BJ (cell line): Measurements from ENCODE around the genes CYP19A1, TMOD2 and DNAAF4.

- CAGE, long polyA plus RNA: no peak
- RRBS: no CpG with 5 or more reads among the region's 16 CpGs
Measured at GRCh38 chr15:51077120-51077562, 17.6 kb downstream of the TNFAIP8L3 start.

DNA sequence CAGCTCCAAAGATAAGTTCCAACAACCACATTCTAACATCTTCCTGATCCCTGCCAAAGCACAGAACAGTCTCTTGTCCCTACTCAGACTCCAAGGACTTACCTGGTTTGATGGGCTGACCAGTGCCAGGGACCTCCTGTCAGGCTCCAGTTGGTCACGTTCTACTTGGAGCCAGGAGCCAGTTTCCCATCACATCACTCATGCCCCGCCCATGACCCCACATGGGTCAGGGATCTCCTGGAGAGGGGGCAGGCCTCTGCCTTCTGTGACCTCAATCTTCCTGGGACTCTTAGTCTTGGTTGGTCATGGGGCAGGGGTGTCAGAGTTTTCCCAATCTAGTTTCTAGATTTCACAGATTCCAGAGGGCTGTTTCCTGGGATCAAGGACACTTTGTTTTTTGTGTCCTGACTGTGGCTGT is 20.1 kb downstream of the CYP19A1 start:
- CAGE, long polyA plus RNA: no peak
- RRBS: no CpG with 5 or more reads among the region's 2 CpGs

GRCh38 chr15:51338497-51338938 is at the start of gene CYP19A1:
TSS of gene CYP19A1 (minus strand) at chr15:51338596.
- CAGE, long polyA plus RNA: no peak
- RRBS: no CpG with 5 or more reads among the region's 5 CpGs

DNA sequence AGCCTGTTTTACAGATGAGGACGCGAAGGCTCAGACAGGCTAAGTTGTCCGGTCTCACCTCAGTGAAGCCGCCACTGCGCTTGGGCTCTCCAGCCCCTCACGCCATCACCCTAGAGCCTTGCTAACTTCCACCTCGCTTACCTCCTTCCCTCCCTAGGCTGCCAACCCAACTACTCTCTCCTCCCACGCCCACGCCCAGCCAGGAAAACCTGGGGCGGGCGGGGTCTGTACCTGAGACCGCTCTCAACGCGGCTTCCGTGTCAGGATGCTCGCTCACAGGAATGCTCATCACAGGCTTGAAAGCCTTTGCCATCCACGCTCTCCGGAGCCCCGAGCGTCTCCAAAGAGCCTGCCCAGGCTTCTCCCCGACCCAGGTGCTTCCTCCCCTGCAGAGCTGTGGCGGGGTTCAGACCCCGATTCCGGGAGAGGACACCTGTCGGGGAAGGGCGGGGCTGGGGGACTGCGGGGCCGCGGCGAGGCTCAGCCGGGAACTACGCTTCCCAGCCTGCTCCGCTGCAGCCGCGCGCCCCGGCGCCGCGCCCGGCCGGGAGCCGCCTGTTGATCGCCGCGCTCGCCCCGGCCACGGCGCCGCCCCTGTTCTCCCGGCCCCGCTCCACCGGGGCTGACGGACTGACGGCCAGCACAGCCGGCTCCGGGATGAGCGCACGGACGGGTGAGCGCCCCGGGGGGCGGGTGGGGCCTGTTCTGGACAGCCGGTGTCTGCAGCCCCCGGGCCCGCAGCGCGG is at the start of gene TMOD2:
Gene TMOD2 (plus strand): TSS at position 558 of the 746 bp plus-strand sequence.
- CAGE, long polyA plus RNA: start-site peak on the plus strand centred at position 571 of the sequence, 41 bp wide, 63 and 25 reads in 2 replicates
- RRBS: 2% methylated on average over 23 of the region's 69 CpGs

DNA sequence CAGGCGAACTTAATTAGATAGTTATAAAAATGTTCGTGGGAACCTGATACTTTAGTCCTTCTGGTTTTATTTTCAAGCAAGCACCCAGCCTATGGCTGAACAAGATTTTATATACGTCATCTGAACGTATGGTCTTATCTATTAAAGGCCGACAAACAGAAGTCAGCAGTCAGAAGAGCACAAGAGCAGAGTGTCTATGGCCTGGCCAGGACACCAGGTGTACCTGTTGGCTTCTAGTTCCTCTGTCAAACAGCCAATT is 64.3 kb downstream of the LEO1 start:
- CAGE, long polyA plus RNA: no peak
- RRBS: no CpG with 5 or more reads among the region's 5 CpGs

GRCh38 chr15:51907606-51907828 is 64.1 kb downstream of the LEO1 start:
- CAGE, long polyA plus RNA: no peak
- RRBS: no CpG with 5 or more reads among the region's 2 CpGs

DNA sequence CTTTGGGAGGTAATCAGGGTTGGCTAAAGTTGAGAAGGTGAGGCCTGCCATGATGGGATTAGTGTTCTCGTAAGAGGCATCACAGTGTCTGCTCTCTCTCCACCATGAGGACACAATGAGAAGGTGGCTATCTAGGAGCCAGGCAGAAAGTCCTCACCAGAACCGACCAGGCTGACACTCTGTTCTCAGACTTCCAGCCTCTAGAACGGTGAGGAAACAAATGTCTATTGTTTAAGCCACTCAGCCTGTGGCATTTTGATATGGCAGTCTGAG is 32.8 kb downstream of the MYO5C start:
- CAGE, long polyA plus RNA: no peak
- RRBS: no CpG with 5 or more reads among the region's 3 CpGs

DNA sequence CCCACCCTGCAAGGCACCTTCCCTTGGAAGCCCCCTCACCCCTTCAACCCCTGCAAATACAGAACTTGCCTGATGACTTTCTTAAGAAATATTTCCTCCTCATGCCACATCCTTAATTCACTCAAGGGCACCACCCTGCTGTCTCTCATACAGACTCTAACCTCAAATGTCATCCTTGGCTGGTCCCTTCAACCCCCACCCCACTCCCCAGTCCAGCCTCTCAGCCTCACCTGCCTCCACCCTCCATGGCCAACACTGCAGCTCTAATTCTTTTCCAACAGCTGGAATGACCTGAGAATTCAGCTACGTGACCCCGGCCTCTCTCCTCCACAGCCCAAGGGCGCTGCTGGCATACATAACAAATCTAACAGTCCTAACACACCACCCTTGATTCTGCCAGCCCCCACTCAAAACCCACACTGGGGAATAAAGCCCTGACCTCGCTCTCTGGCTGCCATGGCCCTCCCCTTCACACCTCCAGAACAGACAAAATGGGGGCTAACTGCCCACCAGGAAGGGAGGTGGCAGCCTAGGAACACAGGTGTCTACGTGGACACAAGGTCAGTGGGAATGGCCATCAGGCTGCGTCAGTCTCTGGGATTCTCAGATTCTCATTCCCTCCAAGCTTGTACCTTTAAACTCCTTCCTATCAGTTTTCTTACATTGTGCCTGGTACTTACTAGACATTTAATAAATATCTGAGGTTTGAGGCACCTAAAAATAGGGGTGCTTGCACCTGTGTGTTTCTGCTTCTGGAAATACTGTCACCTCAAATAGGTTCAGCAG is 2.0 kb downstream of the MYO5C start:
- CAGE, long polyA plus RNA: no peak
- RRBS: no CpG with 5 or more reads among the region's 6 CpGs

GRCh38 chr15:52529106-52529582 is 464 bp upstream of the MYO5A start:
- CAGE, long polyA plus RNA: no peak
- RRBS: no CpG with 5 or more reads among the region's 43 CpGs

- CAGE, long polyA plus RNA: no peak
- RRBS: no CpG with 5 or more reads among the region's 20 CpGs
Measured at GRCh38 chr15:52529583-52530127, 975 bp upstream of the MYO5A start.

DNA sequence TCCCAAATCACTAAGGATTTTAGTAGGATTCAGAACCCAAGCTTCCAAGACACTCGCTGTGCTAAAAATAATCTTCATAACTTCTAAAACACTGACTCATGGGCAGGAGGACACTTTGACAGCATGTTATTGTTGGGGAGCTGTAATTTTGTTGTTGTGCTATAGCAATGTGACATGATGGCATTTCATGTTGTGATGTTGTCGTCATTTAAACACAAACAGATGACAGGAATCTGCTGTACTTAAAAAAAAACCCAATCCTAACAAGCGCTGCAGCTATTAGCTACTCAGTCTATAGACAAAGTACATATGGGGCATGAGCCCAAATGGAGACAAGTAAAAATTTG is 781 bp upstream of the ATOSA start:
- CAGE, long polyA plus RNA: no peak
- RRBS: no CpG with 5 or more reads among the region's 3 CpGs

GRCh38 chr15:52682769-52683206 is 3.6 kb upstream of the ATOSA start:
- CAGE, long polyA plus RNA: no peak
- RRBS: no CpG with 5 or more reads among the region's 3 CpGs

DNA sequence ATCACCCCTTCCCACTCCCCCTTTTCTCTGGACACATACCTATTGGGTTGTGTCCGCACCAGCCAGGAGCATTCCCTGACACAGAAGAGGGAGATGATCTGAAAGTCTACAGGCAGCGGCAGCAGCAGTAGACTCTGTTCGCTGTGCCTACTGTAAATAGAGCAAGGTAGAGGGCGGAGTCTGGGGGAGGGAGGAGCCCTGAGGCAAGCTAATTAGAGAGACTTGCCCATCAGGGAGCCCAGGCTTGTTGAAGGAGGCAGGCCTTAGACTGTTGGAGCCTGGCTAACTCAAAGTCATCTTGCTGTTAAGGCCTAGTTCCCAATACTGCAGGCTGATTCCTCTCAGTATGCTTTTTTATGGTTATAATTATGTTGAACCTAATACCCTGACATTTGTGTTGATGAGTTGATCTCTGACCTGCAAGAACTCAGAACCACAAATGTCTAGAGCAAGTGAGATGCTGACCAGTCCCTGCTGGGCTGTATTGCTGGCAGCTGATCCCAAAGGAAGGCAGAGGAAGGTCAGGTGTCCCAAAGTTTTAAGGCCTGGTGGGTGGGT is 30.6 kb upstream of the ATOSA start:
- CAGE, long polyA plus RNA: no peak
- RRBS: no CpG with 5 or more reads among the region's 4 CpGs

GRCh38 chr15:52803256-52804337 is 13.5 kb upstream of the ONECUT1 start:
- CAGE, long polyA plus RNA: no peak
- RRBS: 6% methylated on average over 9 of the region's 56 CpGs

DNA sequence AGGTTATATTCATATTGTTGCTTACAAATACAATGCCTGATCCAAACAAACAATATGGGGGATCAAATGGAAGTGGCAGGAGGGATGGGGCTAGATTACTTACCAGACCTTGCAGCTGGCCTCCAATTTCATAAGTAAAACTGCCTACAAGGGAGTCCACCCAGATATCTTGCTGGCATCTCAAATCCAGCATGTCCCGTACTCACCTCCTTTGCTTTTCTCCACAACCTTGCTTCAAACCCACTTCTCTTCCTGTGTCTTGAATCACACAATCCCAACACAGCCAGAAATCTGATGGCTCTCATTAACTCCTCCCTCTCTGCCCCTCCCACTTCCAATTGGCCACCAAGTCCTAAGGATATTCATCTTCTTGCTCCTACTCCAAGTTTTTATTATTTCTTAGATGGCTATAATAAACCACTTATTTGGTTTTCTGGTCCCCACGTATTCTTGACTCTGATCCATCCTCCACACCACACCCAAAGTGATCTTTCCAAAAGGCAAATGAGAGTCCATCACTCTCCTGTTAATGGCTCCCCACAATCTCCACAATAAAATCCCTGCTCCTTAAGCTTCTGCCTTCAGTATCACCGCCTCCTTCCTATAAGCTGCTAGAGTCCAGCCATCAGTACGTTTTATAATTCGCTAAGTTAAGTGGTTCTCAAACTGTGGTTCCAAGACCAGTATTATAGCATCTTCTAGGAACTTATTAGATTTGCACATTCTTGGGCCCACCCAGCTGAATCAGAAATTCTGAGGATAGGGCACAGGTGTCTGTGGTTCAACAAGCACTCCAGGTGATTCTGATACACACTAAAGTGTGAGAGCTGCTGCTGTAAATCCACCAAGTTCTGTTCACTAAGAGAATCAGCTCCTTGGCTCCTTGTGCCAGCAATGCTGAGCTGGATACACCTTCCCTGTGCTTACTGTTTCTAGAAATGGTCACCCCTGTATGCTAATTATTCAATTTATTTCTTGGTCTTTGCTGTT is 18.7 kb downstream of the RAB27A start:
- CAGE, long polyA plus RNA: no peak
- RRBS: no CpG with 5 or more reads among the region's 5 CpGs

DNA sequence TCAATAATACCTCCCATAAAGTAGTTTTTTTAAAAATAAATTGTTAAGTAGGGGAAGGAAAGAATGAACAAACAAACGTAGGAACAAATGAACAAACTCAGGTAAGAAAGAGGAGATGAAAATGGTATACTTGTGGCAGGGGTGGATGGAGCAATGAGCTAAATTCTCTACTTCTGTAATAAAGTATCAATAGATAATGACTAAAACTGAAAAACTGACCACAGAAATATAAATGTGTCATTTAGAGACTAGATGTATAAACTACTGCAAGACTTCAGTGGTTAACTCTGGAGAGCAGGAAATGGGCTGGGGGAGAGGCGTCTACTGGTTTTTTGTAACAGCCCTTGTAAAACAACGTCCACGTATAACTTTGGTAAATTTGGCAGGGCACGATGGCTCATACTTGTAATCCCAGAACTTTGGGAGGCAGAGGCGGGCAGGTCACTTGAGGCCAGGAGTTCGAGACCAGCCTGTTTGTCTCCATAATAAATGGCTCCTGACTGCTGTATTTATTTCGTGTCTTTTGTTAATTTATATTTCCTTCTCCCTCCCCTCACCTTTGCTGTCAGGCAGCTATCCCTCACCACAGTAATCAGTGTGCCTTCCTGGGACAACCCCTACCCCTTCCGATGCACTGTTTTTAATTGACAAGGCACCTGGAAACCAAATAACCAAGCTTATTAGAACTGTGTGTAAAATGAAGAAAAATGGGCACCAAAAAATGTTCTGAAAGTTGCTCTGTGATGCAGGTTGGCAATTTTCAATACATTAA is 12.4 kb downstream of the RAB27A start:
- CAGE, long polyA plus RNA: no peak
- RRBS: no CpG with 5 or more reads among the region's 9 CpGs

DNA sequence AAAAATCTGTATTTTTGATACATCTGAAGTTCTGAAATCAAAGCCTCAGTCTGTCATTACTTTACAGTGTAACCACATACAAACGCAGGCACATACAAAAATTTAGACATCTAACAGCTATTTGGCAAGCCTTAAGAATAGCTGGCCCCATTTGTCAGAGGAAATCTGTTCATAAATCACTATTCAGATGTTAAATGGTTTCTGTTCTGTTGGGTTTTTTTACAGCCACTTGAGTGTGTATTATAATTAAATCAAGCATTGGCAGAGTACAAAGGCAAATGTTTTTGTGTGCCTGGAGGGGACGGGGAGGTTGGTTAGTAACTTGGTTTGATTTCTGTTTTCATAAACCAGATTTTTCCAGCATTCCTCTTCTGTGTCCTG is 24.1 kb downstream of the PIGB start:
- CAGE, long polyA plus RNA: no peak
- RRBS: no CpG with 5 or more reads among the region's 2 CpGs

- CAGE, long polyA plus RNA: no peak
Measured at GRCh38 chr15:55367560-55367829, 40.7 kb downstream of the CCPG1 start.

GRCh38 chr15:55372655-55373200 is 35.4 kb downstream of the CCPG1 start:
- CAGE, long polyA plus RNA: no peak
- RRBS: no CpG with 5 or more reads among the region's 2 CpGs

DNA sequence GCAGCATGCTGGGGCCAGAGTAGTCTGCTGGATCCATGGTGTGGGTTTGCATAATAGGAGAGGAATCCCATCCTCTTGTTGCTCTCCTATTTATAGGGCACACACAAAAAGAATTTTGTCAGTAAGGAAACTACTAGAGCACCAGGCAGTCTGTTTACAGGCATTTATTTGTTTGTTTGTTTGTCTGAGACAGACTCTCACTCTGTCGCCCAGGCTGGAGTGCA is at the start of gene DNAAF4:
Gene DNAAF4 (minus strand): TSS at position 64 of the 224 bp plus-strand sequence.
- CAGE, long polyA plus RNA: no peak
- RRBS: no CpG with 5 or more reads among the region's 1 CpG